Suprapubic skin (tissue), 4 donors: ENCODE data around the genes ATF7, HOXC9, COPZ1, OR6C76 and OR2AP1.

DNA sequence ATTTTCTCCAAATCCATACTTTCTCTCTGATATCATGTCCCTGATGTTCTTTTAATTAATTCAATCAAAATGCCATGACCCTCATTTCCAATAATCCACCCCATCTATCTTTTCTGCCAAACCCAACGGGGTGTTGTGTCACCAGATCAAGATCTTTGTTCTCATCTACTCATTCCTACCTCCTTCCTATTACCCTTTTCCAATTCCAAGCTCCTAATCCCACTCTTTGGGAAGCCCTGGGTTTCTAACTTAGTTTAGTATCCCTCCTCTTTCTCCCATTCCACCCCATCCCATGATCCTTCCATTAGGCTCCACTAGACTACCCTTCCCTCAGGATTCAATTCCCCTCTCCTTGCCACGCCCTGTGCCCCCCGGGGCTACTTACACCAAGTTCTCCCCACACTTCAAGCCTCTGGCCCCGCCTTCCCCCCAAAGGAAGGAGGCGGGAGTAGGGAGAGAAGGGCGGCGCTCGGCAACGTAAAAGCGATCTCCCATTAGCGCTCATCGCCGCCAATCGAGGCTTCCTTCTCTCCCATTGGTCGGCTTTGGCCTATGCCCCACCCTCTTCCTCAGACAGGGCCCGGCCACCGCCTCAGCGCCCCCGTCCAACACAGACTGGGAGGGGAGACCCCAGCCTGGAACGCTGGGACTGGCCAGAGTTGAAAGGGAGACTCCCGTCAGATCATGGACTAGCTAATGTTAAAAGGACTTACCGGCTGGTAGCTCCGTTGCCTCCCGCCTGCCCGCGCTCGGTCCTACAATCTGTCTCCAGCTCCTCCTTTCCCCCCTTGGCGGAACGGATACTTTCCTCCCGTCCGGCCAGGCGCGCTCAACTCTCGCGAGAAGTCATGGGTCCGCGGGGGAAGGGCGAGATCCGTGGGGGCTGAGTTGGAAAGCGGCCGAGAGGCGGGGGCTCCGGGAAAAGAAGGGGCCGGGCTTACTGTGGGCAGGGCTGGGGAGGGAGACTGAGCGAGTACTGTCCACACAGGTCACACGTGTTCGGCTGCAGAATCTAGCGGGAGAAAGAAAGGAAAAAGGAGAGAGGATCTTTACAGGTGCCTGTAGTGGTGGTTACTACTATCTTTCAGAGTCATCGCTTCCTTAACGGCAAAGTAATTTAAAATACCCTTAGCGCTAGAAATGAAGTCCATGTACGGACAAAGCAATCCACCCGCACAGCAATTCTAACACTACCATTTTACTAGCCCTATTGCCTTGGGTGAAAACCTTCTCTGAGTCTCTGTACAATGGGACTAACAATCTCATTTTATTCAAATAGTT, at the start of gene ATF7:
TSS of gene ATF7 (minus strand) at position 817 of the 1,281 bp plus-strand sequence.
- PRO-cap: bidirectional peak, plus-strand start at position 613 of the sequence, minus-strand start at position 354 of the sequence; bidirectional peak, plus-strand start at position 949 of the sequence, minus-strand start at position 790 of the sequence
- RAMPAGE, long total RNA, 4 experiments: start-site peak on the minus strand in 3 of 4 experiments, centred at positions 406 to 797 of the sequence, 29 to 150 reads per replicate

DNA sequence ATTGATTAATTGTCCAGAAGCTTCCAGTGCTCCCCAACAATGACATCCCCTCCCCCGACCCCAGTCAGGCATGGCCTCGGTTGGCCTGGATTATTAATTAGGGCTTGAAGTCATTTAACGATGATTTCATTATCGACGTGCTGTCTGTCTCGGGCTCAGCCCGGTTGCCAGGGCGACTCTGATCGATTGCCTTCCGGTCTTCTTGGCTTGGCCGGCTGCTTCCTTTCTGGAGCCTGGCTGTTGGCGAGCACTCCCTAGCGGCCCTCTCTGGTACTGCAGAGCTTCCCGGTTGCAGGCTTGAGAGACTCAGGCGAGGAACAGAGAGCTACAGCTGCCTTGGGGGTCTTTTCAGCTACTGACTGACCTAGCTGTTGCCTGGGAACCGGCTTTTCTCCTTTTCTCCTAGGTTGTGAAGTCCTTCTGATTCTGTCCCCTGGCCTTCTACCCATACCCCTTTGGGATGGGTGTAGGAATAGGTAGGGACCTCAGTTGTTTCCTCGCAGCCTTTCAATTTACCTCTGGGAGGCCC, 29.9 kb upstream of the CALCOCO1 start:
- PRO-cap: no peak
- RAMPAGE, long total RNA, 4 experiments: no peak in any of the 4 experiments

- PRO-cap: no peak
- RAMPAGE, long total RNA, 4 experiments: no peak in any of the 4 experiments
Measured at GRCh38 chr12:53963908-53964288, 9.0 kb upstream of the HOXC11 start.

GRCh38 chr12:53965623-53966947, 6.8 kb upstream of the HOXC11 start:
- PRO-cap: no peak
- RAMPAGE, long total RNA, 4 experiments: no peak in any of the 4 experiments

- PRO-cap: no peak
- RAMPAGE, long total RNA, 4 experiments: no peak in any of the 4 experiments
Measured at GRCh38 chr12:53974140-53975155, 1.5 kb downstream of the HOXC11 start.

DNA sequence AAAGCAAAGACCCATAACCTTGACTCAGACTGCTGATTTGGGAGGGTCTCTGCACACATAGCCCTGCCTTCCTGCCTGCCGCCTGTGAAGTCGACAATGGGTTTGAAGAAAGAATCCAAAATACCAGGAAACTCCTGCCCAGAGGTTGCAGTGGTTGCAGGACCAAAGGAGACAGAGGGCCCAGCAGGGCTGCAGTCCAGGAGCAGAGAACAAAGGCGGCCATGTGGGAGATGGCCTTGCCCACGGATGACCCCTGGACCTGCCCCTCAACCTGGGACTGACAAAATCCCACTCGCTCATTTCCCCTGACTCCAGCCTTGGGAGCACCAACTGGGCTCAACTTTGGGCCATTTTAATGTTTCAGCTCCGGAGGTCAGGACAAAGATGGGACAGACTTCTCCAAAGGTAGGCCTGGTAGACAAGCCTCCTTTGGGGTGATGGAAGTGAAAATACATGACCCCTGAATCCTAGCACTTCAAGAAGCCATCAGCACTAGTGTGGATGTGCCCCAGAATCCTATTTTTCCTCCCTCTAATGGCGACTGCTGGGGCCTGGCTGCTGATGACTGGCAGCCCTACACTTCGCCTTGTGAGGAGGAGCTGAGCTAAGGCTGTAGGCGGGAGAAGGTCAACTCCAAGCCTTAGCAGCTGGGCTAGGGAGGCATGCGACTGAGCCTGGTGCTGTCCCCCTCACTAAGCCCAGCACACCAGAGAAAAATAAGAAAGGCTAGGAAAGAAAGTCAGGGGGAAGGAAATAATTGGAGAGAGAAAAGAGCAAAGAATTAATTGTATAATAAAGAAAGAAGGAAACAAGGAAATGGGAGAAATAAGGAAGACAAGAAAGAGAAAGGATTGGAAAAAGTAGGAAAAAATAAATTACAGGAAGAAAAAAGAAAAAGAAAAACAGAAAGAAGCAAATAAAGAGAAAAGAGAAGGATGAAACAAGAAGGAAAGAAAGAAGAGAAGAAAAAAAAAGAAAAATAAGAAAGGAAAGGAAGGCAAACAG, 4.9 kb upstream of the HOXC10 start:
- PRO-cap: no peak
- RAMPAGE, long total RNA, 4 experiments: no peak in any of the 4 experiments

GRCh38 chr12:53999921-54000871, at the start of gene HOXC9:
TSS of gene HOXC9 (plus strand) at chr12:54000161.
- PRO-cap: unidirectional peak, minus-strand start at chr12:53999974; unidirectional peak, minus-strand start at chr12:54000038; unidirectional peak, minus-strand start at chr12:54000528
- RAMPAGE, long total RNA, 4 experiments: start-site peak on the plus strand in 1 of 4 experiments, at chr12:54000072-54000696 at its widest, 17 reads per replicate; start-site peak on the minus strand in 4 of 4 experiments, at chr12:53999960-54000032 at its widest, 13 to 21 reads per replicate

DNA sequence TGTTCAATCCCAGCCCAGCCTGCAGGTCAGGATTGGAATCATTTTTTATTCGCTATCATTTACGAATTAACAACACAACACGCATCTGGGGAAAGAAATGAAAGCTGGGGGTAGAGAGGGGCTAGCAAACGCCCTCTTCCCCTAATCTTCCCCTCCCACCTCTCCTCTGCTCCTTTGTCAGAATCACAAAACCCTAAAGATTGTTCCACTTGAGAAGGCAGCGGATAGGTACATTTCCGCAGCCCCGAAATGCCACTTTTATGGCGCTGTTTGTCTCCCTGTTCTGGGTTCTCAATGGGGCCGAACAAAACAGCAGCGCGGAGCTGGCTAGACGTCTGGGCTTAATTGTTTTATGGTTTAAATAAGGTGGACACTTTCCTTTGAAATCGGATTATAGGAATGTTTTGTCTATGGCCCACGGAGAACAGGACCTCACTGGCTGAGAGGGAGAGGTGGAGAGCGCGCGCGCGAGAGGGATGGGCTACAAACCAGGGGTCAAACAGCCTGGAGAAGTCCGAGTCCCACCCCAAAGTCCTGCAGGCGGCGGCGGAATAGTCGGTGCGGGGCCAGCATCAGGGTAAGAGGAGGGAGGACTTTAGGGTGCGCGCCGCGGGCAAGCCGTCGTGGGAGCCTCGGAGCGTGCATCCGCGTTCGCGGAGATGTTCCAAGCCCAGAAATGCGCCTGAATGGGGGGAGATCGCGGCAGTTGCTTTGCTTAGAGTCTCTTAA, 3.5 kb upstream of the HOXC8 start:
- PRO-cap: no peak
- RAMPAGE, long total RNA, 4 experiments: no peak in any of the 4 experiments

DNA sequence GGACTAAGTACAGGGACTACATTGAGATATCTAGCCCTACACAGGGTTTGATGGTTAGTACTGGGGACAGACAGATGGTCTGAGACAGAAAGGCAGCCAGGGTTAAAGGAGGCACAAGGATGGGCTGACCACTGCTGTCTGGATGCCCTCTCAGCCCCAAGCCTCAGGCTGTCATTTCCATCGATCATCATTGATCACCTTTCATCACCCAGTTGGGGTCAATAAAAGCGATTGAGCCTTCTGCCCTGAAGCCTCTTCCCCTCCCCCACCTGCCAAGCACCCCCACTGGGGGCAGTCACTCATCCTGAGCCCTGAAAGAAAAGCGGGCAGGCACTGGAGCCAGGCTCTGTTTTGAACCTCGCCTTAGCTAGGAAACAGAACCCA, 5.9 kb downstream of the SMUG1 start:
- PRO-cap: no peak
- RAMPAGE, long total RNA, 4 experiments: no peak in any of the 4 experiments

GRCh38 chr12:54220196-54220617, 31.4 kb upstream of the SMUG1 start:
- PRO-cap: no peak
- RAMPAGE, long total RNA, 4 experiments: no peak in any of the 4 experiments

GRCh38 chr12:54303755-54304938, 3.3 kb upstream of the NFE2 start:
- PRO-cap: no peak
- RAMPAGE, long total RNA, 4 experiments: no peak in any of the 4 experiments

GRCh38 chr12:54325040-54325780, at the start of gene COPZ1:
TSS of gene COPZ1 (plus strand) at chr12:54325131.
- PRO-cap: unidirectional peak, plus-strand start at chr12:54325202
- RAMPAGE, long total RNA, 4 experiments: start-site peak on the plus strand in 4 of 4 experiments, at chr12:54325130-54325157 at its widest, 19 to 160 reads per replicate

DNA sequence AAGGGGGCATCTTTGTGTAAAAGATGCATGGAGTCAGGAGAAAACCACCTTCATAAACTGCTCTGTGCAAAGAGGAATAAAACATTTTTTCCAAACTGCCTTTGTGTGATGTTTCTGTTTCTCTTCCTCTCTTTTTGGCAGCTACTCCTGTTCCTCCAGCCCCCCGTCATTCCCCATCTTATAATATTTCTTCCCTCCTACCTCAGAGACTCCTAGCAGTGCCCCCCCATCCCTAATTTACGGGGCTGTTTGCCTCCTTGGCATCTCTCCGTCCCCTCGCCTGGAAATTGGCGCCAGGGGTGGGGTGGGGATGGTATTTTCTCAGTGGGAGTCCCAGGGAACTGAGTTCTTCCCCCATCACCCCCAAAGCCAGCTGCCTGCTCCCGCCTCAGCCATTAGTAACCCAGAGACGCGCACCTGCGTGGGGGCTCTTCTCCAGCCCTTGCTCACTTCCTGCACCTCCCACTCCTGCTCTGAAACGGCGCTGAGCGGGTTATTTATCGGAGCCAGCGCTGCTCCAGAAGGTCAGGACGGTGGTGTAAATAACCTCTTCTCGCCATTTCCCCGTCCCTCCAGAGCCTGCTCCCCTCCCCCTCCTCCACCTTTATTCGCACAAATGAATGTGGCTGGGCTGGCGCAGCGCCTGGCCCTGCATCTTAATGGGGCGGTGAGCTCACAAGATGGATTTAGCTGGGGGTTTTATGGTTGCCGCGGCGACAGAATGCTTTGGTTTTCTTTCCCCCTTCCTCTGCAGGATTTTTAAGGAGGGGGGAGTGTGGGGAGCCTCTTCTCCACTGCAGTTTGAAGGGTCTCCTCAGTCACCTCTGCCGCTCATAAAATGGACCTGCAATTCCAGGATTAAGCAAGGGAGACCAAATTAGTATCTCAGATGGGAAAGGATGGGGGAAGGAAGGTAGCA, 12.3 kb downstream of the GPR84 start:
- PRO-cap: no peak
- RAMPAGE, long total RNA, 4 experiments: no peak in any of the 4 experiments

DNA sequence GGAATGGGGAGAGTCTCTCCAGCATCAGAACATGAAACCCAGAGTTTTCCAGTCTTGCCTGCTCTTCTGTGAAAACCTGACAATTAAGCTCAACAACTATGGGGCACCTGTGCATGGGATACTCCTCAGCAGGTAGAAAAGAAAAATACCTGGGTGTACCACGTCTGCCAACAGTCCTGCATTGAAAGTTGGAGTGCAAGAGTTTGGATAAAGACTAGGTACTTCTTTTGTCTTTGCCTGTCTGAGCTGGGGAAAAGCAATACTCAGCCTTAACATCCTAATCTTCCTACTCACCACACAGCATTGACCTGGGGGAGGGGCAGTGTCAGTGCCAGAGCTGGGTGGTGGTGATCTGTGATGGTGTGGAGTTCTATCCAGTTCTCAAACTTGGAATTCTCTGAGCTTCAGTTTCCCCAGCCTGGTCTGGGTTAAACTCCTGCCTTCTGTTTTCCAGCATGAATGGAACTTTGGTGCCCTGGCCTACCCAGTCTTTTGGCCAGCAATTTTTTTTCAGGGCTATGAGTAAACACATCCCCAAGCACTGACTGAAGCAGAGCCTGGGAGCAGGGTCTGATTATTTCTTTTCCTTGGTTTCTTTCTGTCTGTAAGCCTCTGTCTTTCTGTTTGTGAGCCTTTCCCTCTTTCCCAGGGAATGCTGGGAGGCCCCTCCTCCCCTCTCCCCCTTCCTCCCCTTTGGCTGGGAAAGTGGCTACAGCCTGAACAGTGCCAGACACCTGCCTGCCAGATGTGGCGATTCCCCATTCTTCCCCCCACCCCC, 11.4 kb downstream of the GPR84 start:
- PRO-cap: no peak
- RAMPAGE, long total RNA, 4 experiments: no peak in any of the 4 experiments

GRCh38 chr12:54372280-54372755, 8.0 kb upstream of the GPR84 start:
- PRO-cap: no peak
- RAMPAGE, long total RNA, 4 experiments: no peak in any of the 4 experiments

DNA sequence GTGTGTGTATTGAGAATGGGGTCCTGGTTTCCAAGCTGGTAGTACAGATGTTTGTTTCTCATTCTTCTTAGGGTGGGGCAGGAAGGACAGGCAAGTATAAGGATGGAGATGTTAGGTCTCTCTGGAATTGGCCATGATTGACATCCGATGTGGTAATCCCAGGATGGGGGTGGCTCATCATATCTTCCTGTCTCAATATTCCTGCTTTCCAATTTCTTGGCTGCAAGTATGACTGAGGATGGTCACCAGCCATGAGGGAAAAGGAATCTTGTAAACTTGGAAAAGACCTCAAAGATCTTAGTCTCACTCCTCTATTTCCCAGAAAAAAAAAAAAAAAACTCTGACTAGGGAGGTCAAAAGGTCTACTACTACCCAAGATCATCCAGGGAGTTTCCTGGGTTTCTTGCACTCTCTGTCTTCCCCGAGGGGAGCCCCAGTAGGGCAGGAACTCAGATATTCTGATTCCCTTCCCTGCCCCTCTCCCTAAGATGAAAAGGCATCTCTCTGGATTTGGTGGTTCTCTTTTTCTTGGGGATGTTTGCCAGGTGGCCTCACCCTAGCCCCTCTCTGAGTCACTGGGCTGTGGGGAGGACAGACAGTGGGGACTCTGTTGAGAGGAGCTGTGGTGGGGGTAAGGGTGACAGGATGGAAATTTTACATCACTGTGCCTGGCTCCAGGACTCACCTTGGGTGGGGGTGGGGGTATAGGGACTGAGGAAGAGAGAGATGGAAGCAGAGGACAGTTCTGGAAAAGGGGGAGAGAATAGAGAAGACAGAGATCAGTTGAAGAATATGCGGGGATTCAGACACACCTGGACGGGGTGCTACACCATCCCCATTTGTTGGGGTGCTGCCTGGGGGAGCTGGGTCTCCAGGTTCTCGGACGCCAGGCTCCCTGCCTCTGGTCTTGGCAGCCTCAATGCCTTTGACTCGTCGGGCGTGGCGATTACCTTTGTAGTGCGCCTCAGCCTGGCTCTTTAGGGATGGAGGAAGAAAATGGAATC, 9.2 kb upstream of the GPR84 start:
- PRO-cap: no peak
- RAMPAGE, long total RNA, 4 experiments: no peak in any of the 4 experiments

DNA sequence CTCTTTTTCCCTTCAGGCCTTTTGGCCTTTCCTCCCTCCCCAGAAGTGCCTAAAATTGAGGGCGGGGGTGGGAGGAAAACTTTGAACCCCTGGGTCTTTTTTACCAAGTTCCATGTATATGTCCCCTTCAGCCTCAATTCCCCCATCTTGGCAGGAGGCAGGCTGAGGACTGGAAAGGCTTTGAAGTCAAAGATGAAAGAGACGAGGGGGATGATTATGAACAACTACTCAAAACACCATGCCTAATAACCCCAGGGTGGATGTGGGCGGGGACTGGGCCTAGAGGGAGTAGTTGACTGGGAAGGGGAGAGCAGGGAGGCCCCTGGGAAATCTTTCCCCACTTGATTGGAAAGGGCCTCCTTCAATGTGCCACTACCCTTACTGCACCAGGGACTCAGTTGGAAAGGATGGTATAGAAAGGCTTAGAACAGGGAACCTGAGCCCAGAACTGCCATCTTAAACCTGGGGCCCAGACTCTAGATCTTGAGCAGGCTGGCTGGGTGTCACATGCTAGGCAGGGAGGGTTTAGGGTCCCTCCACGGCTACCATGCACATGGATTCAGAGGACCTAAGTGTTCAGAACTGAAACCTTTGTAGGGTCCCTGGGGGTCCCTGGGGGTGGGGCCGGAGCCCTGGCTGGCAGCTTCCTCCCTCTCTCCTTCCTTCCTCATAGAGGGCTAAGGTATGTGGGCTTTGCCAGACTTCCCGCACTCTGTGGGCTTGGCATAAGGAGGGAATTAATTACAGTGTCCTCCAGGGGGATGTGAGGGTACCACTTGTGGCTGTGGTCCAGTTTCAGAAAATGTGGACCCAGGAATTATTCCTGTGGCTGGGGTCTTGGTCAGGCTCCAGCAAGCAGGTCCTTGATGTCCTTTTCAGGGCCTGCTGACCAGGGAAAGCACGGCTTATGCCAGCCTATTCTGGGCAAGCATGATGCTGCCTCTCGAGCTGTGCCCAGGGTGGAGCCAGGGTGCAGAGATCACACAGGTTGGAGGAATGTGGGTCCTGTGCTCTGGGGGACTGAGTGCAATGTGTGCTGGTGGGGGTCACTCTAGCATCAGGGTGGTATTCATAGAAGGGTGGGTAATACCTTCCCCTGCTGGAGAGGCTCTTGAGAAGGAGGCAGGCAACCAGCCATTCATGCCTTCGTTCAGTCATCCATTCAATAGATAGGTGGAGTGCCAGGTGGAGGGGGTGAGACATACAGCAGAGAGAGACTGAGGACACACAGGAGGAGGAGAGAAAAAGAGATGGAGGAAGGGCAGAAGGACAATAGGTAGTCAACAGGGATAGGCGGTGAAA, 4.6 kb upstream of the ZNF385A start:
- PRO-cap: no peak
- RAMPAGE, long total RNA, 4 experiments: no peak in any of the 4 experiments

DNA sequence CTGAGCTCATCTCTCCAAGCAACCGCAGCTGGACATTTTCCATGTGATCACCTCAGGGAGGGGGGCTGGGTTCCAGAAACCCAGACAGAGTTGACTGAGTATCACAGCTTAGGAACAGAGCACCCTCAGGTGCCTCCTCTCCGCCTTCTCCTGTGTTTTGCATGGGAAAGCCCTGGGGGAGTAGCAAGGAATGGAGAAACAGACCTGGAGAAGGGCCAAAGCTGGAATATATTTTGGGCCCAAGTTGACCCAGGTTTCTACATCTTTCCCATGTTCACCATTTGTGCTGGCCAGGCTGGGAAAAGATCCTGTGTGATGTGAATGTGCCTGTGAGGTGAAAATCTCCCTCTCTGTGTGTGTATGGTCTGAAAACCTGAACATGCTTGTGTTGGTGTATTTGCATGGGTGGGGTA, 8.2 kb upstream of the ITGA5 start:
- PRO-cap: no peak
- RAMPAGE, long total RNA, 4 experiments: no peak in any of the 4 experiments

DNA sequence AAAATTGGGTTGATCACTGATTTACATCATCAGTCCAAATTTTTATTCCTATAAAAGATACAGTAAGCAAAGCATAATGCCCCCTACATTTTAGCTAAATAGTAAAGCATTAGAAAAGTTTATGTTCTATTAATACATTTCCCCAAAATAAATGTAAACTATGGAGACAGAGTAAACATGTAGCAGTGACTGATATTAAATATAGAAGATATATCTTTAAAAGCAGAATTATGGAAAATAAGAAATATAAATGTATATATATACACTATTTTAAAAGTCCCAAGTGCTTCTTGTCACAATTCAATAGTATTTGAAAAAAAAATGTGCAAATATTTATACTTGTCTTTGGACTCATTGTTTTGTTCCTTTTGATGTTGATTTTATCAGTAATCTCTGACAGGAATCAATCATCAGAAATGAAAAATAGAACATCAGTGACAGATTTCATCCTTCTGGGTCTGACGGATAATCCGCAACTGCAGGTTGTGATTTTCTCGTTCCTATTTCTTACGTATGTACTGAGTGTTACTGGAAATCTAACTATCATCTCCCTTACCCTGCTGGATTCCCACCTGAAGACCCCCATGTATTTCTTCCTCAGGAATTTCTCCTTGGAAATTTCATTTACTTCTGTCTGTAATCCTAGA, at the start of gene OR6C76:
TSS of gene OR6C76 (plus strand) at position 417 of the 647 bp plus-strand sequence.
- PRO-cap: no peak
- RAMPAGE, long total RNA, 4 experiments: no peak in any of the 4 experiments

DNA sequence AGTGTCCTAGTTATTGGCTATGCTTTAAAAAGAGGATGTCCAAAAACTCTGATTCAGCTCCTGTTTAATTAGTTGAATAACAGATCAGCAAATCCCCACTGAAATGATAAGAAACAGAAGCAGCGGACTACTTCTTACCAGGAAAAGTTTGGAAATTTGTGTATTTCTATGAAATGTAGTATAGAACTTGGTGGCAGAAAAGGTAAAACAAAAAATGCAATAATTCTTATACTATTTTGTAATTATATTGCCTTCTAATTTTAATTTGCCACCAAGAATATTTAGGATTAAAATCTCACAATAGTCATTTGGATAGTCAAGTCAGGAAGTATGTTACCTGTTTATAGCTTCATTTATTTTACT, at the start of gene OR2AP1:
TSS of gene OR2AP1 (plus strand) at position 276 of the 363 bp plus-strand sequence.
- PRO-cap: no peak
- RAMPAGE, long total RNA, 4 experiments: no peak in any of the 4 experiments